Myometrial cell (primary cell): ENCODE measurements around the gene PYCARD.

GRCh38 chr16:30728956-30729780 lies 11.3 kb upstream of the TMEM265 start:
- RAMPAGE, long total RNA = no peak

DNA sequence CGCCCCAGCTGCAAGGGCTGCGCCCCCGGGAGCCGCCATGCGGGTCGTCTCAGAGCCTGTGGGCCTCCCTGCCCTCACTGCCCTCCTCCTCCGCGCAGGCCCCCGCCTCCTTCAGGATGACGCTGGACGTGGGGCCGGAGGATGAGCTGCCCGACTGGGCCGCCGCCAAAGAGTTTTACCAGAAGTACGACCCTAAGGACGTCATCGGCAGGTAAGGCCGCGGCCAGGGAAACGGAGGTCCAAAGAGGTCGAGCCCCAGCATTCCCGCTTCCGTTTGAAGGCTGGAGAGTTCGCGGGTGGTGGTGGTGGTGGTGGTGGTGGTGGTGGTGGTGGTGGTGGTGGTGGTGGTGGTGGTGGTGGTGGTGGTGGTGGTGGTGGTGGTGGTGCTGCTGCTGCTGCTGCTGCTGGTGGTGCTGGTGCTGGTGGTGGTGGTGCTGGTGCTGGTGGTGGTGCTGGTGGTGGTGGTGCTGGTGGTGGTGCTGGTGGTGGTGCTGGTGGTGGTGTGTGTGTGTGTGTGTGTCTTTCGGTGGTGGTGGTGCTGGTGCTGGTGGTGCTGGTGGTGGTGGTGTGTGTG lies 567 bp downstream of the PHKG2 start:
- RAMPAGE, long total RNA = no peak

DNA sequence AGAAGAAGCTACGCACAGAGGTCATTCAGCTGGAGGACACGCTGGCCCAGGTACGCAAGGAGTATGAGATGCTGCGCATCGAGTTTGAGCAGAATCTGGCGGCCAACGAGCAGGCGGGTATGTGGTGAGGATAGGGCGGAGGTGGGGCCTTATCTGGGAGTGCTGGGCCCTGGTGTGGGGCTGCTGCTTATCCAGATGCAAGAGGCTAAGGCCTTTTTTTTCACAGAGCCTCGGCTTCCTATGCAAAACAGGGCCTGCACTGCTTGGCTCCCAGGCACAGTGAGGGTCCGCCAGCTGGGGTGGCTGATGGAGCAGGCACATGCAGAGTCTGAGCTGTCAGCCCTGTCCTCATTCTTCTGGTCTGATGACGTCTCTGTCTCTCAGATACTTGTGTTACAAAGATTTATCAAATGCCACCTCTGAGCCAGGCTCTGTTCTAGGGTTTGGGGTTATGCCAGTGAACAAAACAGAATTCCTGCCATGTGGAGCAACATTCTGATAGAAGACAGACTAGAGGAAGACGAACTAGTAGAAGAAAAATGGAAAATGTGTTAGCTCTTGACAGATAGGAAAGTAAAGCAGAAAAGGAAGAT lies 4.7 kb downstream of the RNF40 start:
- RAMPAGE, long total RNA = no peak

GRCh38 chr16:30774974-30775270 lies 12.1 kb downstream of the ZNF629 start:
- RAMPAGE, long total RNA = no peak

GRCh38 chr16:30778646-30779337 lies 8.2 kb downstream of the ZNF629 start:
- RAMPAGE, long total RNA = no peak

GRCh38 chr16:30782510-30783000 lies 4.5 kb downstream of the ZNF629 start:
- RAMPAGE, long total RNA = no peak

DNA sequence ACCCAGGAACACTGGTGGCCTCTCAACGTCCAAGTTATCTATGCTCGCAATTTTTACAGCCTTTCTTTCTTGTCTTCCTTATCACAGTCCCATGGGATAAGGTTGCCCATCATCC lies 690 bp upstream of the ZNF629 start:
- RAMPAGE, long total RNA = no peak

DNA sequence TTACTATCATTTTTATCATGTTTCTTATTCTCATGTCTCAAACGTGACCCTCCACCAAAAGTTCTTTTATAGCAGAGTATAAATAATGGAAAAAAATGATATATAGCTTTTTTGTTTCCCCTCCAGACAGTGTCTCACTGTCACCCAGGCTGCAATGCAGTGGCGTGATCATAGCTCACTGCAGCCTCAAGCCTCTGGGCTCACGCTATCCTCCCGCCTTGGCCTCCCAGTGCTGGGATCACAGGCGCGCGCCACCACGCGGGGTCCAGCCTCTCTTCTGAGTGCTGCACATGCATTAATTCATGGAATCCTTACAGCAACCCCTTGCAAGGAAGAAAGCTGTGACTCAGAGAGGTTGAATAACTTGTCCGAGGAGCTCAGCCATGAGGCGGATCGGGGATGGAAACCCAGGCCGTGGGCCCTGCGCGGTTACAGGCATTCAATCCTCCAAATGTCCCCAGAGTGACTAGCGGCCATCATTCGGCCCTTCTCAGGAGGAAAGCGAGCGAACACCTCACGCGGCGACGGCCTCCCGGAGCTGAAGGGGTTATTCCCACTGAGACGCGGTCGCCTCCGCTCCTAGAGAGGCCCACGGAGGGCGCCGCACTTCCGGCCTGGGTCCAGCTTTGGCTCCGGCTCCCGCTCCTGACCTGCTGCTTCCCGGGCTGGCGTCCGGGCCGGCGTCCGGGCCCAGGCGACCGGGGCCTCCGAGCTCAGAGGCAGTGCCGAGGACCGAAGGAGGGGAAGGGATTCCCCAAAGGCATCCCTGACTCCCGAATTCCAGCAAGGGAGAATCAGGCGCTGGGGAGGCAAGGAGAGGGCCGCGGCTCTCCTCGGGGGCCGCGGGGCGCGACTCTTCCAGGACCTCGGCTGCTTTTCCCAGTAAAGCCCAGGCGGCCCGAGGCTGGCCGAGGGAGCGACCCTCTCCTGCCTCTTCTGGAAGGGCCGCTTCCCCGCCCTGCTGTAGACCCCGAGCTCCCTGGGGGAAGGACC lies 18.3 kb upstream of the ZNF629 start:
- RAMPAGE, long total RNA = no peak

DNA sequence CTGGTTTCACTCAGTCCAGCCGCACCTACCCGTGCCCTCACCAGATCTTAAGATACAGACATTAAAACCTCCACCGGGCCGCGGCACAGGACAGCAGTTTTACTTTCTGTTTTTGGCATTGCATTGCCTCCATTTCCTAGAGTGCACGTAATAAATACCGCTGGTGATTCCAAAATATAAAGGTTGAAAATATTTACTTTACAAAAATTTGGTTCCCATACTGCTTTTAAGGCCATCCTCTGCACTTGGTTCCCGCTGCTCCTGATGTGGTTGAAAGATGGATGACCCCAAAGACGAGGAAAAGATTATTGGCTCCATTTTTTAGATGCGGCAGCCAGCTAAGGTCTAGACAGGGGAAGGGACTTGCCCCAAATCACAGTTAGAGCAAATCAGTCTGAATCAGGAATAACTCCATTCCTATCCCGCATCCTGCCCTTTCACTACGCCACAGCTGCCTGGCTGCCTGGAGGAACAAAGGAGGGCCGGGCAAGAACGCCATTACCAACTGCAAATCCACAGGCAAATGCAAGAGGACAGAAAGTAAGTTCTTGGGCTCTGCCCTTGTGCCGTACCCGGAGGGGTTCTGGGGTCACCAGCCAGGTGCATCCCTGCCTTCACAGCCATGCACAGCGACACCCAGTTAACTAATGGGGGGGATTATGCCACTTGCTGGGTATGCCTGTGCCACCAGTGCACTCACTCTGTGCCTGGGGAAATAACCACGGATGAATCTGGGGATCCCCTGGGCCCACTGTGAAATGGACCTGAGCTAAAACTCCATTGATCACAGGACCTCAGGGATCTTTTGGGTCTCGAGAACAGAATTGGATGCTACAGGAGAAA lies 18.1 kb downstream of the BCL7C start:
- RAMPAGE, long total RNA = no peak

GRCh38 chr16:30922024-30922669 lies 1.2 kb upstream of the FBXL19 start:
- RAMPAGE, long total RNA = no peak

GRCh38 chr16:30925526-30926071 lies 2.2 kb downstream of the FBXL19 start:
- RAMPAGE, long total RNA = no peak

- RAMPAGE, long total RNA = no peak
Measured at GRCh38 chr16:30957905-30958594, 496 bp downstream of the SETD1A start.

DNA sequence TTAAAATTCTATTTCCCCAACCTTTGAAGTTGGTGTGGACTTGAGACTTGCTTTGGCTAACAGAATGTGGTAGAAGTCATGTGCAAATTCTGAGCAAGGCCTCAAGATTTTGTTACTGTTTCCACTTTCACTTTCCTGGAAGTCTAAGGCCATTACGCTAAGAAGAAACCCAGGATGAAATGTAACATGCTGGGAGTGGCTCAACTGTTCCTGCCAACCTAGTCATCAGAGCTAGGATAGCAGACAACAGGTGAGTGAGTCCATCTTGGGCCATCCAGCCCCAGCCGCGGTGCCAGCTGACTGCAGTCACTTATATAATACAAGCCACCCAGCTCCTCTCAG lies 10.8 kb upstream of the STX4 start:
- RAMPAGE, long total RNA = no peak

DNA sequence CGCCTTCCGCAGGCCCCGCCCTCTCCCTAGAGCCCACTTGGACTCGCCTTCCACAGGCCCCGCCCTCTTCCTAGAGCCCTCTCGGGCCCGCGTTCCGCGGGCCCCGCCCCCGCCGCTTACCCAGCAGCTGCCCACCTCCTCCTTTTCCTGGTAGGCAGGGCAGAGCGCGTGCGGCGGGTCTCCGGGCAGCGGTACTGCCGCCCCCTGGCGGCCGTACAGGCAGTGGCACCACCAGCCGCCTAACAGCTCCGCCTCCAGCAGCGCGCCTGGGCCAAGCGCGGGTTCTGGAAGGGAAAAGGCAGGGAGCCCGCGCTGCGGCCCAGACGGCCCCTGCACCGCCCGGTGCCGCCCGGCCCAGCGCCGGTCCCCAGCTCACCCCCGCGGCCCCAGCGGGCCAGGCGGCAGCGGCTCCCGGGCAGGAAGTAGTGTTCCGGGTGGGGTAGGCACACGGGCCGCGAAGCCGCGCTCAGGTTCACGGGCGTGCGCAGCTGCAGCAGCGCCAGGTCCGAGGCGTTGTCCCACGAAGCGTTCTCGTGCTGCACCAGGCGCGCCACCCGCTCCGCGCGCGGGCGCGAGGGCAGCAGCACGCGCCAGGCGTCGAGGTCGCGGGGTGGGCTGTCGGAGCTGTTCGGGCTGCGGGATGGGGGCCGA lies 7.0 kb upstream of the PRSS8 start:
- RAMPAGE, long total RNA = no peak

- RAMPAGE, long total RNA = no peak
Measured at GRCh38 chr16:31188701-31189489, 9.0 kb downstream of the FUS start.

DNA sequence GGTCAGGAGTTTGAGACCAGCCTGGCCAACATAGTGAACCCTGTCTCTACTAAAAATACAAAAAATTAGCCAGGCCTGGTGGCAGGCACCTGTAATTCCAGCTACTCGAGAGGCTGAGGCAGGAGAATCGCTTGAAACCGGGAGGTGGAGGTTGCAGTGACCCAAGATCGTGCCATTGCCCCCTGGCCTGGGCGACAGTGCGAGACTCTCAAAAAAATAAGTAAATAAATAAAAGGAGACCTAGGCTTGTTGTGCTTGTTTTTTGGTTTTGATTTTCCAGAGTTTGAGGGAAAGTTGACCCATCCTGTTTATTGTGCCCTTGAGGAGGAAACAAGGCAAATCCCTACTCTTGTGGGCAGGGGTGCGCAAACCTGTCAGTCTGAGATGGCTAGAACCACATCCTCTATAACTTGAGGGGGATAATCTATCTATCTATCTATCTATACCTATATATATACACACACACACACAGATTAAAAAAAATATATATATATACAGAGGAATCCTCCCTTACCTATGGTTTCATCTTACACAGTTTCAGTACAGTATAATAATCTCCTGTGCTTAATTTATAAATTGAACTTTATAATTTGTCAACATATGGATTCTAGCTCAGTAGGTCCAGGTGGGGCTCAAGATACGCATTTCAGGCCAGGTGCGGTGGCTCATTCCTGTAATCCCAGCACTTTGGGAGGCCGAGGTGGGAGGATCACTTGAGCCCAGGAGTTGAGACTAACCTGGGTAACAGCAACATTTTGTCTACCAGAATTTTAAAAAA lies 5.7 kb downstream of the PYCARD start:
- RAMPAGE, long total RNA = no peak

GRCh38 chr16:31199174-31199933 lies 3.2 kb downstream of the PYCARD start:
- RAMPAGE, long total RNA = no peak

DNA sequence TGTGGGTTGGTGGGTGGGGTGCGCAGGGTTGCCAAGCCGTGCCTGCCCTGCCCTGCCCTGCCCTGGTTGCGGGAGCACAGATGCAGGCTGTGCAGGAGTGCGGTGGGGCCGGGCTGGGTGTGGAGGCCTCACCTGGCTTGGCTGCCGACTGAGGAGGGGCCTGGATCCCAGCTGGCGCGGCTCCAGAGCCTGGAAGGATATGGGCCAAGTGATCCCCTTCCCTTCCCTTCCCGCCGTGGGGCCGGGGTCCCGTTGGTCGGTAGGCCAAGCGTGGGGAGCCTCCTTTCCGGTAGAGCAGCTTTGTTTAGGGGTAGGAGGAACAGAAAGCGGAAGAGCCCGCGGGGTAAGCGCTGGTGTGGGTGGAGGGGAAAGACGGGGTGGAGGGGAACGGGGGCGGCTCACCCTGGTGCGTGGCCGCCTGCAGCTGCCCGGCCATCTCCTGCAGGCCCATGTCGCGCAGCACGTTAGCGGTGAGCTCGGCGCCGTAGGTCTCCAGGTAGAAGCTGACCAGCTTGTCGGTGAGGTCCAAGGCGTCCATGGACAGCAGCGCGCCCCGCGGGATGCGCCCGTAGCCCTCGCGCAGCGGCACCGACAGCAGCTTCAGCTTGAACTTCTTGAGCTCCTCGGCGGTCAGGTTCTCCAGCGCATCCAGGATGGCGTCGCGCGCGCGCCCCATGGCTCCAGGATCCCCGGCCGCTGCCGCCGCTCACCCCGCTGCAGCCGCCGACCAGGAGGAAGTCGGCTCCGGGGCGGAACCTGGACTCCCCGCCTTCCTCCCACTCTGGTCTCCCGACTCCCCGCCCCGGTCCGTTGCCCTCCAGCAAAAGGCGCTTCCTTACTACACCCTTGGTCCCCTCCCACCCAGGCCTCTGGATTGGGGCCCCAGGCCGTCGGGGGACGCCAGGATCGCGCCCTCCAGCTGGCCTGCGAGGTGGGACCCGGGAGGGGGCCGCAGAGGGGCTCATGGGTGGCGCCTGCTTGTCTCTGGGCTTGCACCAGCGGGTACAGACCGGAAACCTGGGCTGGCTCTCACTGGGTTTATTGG lies at the start of gene PYCARD:
Gene PYCARD (minus strand): TSS at position 746 of the 1,045 bp plus-strand sequence.
- RAMPAGE, long total RNA = start-site peak on the minus strand centred at position 721 of the sequence, 63 bp wide, 1,651 and 1,482 reads in 2 replicates

DNA sequence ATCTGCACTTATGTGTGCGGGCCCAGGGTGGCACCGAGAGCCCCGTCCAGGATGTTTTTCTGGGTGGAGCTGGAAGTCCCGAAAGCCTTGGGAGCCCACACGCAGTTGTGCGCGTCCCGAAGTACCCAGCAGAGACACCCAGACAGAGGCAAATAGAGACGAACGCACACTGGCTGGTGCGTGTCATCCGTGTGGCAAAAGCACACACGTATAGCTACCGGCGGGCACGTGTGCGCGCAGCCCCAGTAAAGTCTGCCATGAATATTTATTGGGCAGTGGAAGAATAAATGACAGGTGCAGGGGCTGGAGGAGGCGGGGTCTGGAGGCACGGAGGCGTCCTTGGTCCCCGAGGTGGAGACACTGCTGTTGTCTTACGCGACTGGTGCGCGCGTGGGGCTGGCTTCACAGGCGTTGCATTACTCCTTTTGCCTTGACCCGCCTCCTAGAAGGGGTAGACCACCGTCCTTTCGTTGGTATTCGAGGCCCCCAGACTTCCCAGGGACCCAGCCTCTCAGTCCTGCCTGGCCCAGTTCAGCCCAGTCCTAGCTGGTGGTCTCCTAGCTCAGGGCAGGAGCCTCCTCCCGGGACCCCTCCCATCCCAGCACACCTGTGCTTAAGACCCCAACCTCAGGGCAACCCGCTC lies 1.1 kb downstream of the PYDC1 start:
- RAMPAGE, long total RNA = no peak

DNA sequence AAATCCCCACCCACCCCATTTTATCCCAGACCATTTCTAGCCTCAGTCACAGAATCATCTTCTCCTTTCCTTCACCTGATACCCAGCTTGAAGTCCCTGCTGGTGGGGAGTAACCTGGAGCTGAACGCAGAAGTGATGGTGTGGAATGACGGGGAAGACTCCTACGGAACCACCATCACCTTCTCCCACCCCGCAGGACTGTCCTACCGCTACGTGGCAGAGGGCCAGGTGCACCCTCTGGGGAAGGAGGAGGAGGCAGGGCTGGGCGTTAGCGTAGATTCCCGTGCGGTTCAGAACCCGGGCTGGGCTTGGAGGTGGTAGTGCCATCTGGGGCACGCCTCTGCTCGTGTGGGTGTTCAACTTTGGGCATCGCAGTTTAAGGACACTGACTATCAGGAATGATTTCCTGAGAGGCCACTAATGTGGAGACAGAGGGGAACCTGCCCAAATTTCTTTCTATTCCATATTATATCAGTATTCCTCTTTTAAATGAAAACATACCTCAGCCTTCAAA lies 18.2 kb downstream of the ITGAX start:
- RAMPAGE, long total RNA = no peak